ENCODE measurements around a stretch of chr22.

GRCh38 chr22:45435581-45436211 is 22.2 kb downstream of the RIBC2 start:
- PRO-cap = no peak

DNA sequence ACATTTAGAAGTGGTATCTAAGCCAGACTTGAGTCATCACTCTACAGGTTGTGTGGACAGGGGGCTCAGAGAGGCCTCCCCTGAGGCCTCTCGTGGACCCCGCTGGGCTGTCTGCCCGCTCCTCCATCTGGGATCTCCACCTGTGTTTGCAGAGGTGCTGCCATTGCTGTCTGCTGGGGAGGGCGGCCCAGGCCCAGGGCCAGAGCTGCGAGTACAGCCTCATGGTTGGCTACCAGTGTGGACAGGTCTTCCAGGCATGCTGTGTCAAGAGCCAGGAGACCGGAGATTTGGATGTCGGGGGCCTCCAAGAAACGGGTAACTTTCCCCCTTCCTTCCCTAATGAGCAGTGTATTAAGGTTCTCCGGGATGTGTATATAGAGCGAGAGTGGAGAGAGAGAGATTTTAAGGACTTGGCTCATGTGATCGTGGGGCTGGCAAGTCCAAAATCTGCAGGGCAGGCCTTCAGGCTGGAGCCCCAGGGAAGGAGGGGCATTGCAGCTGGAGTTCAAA is 25.1 kb downstream of the FBLN1 start:
- PRO-cap = no peak

GRCh38 chr22:45672196-45672969 is 749 bp downstream of the ATXN10 start:
- PRO-cap = unidirectional peak, minus-strand start at chr22:45672677; unidirectional peak, minus-strand start at chr22:45672707

DNA sequence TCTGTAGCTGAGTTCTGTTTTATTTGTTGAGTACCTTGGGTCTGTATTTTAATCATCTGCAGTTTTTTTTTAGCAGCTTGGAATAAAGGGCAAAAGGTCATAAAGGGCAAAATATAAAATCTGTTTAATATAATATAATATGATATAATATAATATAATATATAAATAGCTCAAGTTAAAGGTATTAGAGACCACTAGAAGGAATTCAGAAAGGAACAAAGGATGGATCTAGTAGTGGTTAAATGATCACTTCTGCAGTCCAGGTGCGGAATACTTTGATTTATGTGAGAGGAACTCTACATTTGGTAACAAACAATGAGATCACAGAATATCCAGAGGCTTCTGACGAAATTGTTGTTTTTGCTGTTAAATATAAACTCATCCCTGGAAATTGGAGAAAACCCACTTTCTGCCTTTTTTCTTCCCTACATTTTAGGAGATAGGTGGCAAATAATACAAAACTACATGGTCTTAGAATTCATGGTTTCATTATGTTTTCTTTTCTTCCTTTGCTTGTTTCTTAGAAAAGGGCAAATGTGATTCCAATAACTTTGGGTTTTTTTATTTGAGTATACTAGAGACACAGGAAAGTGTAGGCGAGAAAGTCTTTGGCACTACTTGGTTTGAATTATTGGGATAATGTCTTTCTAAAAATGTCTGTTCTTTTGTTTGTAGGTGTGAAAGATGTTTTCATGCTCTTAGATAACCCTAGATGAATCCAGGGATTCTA is 36.0 kb downstream of the ATXN10 start:
- PRO-cap = no peak

- PRO-cap = no peak
Observed at GRCh38 chr22:45976272-45976657, 697 bp downstream of the WNT7B start.

GRCh38 chr22:45996049-45996463 is 19.1 kb upstream of the WNT7B start:
- PRO-cap = no peak

- PRO-cap = no peak
Observed at GRCh38 chr22:46006138-46006382, 29.1 kb upstream of the WNT7B start.

DNA sequence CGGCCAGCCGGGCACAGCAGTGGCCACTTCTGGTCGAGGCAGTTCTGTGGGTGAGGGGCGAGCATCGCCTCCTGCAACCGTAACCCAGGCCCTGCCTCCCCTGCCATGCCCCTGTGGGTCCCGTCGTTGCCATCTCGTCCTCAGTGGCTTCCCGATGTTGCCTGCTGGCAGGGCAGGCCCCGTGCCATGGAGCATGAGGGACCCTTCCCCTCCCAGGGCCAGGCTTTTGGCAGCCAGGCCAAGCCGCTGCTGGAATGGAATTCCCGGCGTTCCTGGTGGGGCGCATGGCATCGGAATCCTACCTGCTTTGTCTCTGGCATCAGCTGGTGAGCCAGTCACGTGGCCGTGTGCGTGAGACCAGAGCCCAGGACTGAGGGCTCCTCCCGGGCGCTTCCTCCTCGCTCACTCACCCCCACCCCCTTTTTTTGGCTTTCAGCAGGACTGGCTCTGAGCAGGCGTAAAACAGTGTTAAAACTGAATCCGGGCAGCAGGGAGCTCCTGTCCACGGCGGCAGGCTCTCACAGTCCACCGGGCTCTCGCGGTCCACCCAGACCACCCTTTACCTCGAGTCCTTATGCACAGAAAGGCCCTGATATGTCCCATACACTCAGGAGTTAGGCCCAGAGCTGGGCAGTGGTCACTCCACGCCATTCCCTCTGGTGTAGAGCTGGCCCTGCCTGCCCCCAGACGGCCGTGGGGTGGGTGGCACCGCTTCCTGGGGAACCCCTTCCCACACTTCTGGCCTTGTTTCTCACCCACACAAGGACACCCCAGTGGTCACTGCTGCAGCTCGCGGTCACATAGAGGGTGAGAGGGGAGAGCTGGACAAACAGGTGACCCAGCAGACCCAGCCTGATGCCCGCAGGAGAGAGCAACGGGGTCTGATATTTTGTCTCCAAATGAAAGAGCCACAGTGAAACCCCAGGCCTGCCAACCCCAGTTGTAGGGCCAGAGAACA is 71.5 kb upstream of the PPARA start:
- PRO-cap = no peak

DNA sequence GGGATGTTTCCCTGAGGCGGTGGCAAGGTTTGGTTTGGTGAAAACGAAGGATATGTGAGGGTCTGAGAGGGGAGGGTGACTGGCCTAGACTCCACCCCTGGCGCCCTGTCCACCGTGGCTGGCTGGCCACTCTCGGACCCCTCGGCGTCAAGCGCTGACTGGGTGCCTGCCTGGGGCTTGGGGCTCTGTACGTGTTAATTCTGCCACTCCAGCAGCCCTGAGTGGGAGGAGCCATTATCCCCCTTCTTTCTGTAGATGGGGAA is 70.9 kb upstream of the PPARA start:
- PRO-cap = no peak

DNA sequence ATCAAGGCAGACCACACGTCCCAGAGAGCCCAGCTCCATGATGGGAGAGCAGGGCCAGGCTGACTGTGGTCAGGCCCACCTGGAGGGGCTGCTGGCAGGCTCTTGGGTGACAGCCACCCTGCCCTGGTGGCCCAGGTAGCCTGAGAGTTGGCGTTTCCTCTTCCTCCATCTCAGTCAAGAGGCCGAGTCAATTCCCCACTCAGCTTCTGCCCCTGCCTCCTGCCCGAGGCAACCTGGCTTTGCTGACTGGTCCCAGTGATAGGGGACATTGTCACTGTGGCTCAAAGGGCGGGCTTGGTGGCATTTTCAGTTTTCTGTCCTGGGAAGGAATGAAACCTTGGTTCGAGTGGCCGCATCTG is 60.8 kb upstream of the PPARA start:
- PRO-cap = no peak

DNA sequence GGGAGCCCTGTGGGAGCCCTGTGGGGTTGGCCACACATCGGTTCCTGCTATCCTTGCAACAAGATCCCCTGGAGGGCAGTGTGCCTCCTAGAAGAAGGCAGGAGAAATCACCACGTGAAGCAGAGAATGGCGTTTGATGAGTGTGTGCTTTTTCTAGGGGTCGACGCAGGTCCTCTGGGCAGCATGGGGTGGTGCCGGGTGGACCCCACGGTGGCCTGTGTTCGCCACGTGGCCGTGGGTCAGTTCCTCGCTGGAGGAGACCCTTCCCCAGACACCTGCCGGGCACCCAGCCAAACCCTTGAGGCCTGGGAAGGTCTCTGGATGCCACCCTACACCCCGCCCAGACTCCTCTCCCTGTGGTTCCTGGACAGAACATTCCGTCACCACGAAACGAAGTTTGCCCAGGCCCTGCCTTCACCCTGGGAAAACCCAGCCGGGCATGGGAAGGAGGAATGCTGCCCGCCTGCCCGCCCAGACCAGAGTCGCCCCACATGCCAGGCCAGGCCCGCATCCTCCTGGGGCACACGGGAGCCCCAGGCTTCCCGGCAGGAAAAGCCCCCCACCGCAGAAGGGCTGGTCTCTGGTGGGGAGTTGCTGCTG is 45.0 kb upstream of the PPARA start:
- PRO-cap = no peak

- PRO-cap = no peak
Observed at GRCh38 chr22:46129135-46130288, 20.8 kb upstream of the PPARA start.

DNA sequence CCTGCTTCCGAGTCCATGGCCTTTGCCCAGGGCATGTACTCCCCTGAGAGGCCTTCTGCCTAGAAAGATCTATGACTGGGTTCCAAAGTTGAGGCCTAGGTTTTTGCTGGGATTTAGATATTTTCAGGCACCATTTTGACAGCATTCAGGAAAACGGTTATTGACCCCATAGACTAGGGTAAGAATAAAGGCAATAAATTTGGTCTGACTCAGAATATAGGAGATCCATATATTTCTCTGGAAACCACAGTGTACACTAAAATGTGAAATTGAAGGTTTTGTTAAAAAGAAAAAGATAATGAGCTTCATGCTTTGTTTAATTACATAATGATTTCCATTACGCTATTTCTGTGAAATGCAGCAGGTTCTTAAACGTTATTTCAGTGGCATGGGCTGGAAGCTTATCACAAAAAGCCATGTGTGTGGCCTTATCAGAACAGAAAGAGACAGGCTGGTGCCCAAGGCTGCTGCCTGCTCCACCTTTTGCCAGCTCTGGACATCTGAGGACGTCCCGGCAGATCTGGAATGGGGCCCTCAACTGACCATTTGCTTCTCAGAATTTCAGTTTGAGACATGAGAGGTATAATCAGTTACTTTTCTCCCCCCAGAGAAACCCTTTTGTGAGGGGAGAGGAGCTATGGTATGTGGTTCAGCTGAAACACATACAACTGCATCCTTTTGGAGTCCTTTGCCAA is 8.8 kb downstream of the CDPF1 start:
- PRO-cap = no peak

DNA sequence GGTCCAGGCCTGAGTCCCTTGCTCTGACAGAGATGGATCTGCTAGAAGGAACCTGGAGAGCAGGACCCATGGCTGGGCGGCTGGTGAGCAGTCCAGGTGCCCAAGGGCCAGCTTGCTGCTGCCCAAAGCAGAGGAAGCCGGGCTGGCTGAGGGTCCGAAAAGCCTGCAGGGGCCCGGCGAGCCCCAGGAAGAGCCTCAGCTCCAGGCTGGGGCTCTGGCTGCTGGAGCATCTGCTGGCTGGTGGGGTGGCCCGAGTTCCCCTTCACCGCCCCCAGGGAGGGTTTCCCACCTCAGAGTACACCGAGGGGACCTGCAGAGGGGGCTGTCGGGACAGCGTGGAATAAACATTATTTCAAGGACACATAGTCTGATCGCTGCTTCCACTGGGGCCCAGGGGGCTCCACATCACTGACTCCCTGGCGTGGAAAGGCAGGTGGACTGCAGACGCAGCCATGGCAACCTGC is 21.5 kb downstream of the TRMU start:
- PRO-cap = no peak

DNA sequence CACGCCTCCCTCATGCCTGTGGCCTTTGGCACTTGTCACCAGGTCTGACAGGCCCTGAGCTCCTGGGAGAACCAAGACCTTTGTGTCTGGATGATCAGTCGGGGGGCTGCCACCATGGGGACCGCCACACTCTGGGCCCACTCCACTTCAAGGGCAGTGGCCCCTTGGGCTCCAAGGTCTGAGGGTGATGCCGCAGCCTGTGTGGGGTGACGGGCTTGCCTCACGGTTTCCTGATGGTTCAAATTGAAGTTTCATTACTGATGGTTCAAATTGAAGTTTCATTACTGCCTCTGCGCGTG is 27.4 kb downstream of the TRMU start:
- PRO-cap = no peak

DNA sequence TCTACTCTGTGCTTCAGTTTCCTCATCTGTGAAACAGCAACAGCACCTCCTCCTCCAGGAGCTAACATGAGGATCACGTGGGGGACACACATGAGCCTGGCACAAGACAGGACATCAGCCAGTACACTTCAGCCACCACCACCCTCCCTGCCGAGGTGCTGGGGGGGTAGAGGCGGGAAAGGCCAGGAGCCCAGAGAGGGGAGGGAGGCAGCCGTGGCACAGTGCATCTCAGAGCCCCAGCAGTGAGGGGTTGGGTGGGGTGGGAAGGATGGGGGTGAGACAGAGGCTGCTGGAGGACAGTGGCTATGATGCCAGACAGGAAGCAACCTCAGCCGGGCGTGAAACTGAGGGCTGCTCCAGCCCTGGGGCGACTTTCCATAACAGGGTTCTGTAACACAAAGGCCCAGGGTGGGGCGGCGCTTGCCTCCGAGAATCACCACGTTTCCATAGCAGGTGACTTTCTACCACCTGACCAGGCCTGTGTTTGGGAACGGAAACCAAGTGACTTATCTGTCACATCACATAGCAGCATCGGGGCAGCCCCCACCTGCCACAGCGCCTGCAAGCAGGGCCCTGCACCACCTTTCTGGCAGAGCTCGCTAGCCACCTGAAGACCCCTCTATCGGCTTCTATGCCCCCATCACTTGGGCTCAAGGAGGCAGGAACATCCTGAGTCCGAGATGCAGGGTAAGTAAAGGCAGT is 85.7 kb downstream of the TRMU start:
- PRO-cap = no peak

- PRO-cap = no peak
Observed at GRCh38 chr22:46578069-46578436, 40.6 kb upstream of the CELSR1 start.

DNA sequence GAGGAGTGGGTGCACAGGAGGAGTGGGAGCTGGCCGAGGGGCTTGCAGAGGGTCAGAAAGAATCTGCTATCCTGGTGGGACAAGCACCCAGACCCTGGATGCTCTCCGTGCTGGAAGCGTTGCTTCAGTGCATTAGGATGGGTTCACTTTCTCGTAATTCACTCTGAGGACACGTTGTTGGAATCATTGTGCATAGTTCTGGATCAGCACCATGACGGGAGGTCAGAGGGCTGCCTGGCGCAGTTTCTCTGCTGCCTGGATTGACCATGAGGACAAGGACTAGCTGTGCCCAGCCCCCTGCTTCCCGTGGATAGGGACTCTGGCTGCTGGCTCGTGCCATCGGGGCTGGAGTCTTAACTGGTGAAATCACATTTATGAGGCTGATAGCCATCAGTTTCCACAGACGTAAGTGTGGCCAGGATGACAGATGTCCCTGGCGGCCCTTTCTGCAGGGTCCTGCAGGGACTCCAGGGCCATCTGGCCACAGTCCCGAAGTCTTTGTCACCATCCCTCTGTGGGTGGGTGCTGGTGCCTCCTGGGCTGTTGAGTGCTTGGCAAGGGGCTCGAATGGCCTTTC is 24.2 kb upstream of the GRAMD4 start:
- PRO-cap = no peak

DNA sequence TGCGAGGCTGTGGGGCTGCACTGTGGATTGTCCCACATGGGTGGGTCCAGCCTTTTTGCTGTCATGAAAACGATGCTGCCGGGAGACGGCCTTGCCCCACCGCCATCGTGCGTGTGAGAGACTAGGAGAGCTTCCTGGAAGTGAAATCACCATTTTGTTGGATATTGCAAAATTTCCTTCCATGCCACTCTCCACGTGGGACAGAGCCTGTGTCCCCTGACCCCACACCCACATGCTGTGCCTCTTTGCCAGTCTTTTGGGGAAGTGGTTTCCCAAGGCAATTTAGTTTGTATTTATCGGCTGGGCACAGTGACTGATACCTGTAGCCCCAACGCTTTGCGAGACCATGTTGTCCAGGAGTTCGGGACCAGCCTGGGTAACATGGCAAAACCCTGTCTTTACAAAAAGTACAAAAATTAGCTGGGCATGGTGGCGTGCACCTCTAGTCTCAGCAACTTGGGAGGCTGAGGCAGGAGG is 18.1 kb upstream of the GRAMD4 start:
- PRO-cap = no peak

DNA sequence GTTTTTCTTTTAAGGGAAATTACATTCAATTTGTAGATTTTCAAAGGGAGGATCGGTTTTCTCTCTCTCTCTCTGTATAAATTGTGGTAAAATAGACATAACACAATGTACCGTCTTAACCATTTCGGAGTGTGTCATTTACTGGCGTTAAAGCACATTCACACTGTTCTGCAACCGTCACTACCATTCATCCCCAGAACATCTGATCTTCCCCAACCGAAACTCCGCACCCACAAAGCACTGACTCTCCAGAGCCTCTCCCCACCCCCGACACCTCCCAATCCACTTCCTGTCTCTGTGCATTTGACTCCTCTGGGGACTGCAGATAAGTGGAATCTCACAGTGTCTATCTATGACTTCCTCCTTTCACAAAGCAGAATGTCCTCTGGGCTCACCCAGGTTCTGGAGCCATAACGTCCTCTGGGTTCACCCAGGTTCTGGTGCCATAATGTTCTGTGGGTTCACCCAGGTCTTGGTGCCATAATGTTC is 15.8 kb upstream of the GRAMD4 start:
- PRO-cap = no peak

All from progenitor cell of endocrine pancreas (in vitro differentiated cells).